Mesenchymal stem cell of adipose (primary cell): ENCODE measurements around the gene WNT16.

DNA sequence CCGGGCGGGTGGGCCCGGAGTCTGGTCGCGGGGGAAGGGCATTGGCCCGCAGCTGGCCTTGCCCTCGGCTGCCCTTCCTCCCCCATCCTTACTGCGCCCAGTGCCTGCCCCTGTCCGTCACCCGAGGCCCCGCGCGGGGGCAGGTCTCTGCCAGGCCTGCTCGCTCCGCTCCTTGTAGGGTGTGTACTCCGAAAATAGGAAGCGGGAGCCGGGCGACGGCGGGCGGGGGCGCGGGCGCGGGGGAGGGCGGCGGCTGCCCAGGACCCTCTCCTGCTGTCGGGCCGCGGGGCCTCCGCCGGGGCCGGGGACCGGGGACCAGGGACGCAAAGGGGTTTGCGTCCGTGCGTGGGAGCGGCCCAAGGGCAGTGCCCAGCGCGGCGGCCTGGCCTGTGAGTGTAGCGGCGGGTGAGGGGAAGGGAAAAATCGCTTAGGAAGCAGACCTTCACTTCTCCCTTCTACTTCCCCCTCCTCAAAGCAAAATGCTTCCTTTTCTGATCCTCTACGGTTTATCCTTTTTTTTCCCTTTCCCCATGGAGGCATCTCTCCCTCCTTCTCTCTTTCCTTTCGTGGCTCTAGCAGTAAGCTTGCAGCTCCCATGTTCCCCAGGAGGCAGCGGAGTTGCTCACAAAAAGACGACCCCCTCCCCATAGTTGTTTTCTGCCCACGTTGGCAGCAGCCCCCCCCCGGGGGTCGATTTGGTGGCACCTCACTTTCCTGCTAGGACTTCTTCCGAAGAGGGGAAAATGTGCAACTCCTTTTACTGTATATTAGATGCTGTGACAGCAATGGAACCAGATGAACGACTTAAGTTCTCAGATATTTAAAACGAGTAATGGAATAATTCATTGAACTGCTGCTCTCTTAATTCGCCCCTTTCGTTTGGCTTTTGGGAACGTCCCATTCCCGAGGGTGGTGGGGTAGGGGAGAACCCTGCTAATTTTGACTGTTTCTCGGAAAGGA is 592 bp downstream of the CAPZA2 start:
- CAGE, long polyA plus RNA = no peak

- CAGE, long polyA plus RNA = no peak
Measured at GRCh38 chr7:116951403-116952103, 1.7 kb upstream of the ST7 start.

GRCh38 chr7:117209453-117210140 is 113.3 kb downstream of the WNT2 start:
- CAGE, long polyA plus RNA = no peak

DNA sequence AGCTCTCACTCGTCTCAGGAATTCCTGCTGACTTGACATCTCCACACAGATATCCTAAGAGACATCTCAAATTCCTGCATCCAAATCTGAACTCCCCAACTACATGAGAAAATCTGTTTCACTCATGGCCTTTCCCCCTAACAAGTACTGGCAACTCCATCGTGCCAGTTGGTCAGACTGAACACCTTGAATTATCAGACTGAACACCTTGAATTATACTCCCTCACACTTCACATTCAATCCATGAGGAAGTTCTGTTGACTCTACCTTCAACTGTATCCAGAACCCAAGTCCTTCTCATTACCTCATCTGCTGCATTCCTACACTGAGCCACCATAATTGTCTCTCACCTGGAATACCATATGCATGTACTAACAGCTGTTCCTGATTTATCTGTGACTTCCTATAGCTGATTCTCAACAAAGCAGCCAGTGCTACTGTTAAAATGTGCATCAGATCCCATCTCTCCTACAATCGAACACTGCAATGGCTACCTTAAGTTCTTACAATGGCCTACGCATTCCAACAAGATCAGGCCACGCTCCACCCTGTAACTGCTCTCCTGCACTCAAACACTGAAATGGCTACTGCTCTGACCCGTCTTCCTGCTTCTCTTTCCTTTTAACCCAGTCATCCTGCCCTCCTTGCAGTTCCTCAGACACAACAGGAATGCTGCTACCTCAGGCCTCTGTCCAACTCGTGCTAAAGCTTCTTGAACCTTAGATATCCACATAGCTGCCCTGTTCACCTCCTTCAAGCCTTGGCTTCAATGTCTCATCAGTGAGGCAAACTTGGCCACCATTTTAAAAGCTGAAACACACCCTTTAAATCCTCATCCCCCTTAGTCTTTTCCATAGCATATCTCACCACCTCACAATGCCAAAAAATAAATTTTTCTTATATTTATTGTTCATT is 110.7 kb downstream of the CTTNBP2 start:
- CAGE, long polyA plus RNA = no peak

DNA sequence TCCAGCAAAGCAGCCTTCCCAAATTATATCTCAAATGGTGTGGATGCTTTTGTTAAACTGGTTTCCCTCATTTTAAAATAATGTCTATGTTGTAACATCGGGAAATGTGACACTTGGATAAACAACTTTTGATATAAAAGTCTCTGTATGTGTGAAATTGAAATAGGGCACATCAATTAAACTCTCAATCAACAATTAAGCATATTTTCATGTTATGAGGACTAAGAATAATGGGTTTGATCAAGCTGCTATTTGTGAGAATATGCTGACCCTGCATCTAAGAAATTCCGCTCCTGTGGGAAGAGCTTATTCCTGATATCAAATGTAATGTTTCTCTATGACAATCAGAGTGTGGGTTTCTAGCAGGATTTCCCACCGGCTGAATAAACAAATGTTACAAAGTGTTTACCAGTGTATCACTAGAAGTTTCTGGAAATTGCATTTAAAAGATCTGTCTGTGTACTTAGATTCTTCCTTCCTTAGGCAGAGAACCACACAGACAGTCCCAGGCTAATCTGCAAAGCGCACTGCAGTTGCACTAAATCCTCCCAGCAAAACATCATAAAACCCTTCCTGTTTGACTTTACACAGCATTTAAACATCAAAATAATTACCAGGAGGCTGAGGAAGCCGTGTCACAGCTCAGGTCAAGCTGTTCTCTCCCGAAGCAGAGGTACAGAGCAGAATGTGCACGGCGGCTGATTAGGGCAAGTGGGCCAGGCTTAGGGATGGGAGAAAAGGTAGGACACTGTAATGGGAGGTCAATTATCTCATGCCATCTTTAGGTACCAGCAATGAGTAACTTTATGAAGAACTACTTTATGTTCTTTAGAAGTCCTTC is 109.0 kb upstream of the CTTNBP2 start:
- CAGE, long polyA plus RNA = no peak

GRCh38 chr7:120273481-120274195 is 663 bp downstream of the KCND2 start:
- CAGE, long polyA plus RNA = no peak

DNA sequence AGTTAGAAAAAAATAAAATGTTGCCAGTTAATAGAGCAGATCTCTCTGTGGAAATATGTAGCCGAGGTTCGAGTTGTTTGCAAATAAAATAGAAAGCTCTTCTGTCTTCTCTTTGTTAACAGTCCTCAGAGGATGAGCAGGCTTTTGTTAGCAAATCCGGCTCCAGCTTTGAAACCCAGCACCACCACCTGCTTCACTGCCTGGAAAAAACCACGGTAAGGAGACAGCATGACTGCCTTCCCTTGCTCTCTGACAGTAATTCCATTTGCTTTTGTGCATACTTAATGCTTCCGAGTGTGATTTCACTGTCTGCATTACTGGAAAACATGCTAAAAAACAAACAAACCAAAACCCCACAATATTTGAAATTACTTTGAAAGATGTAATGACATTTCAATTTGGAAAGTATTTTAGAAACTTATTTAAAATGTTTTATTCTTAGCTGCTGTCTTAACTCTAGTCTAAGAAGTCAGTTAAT is 115.5 kb downstream of the TSPAN12 start:
- CAGE, long polyA plus RNA = no peak

- CAGE, long polyA plus RNA = no peak
Measured at GRCh38 chr7:121016557-121017598, 28.4 kb downstream of the CPED1 start.

DNA sequence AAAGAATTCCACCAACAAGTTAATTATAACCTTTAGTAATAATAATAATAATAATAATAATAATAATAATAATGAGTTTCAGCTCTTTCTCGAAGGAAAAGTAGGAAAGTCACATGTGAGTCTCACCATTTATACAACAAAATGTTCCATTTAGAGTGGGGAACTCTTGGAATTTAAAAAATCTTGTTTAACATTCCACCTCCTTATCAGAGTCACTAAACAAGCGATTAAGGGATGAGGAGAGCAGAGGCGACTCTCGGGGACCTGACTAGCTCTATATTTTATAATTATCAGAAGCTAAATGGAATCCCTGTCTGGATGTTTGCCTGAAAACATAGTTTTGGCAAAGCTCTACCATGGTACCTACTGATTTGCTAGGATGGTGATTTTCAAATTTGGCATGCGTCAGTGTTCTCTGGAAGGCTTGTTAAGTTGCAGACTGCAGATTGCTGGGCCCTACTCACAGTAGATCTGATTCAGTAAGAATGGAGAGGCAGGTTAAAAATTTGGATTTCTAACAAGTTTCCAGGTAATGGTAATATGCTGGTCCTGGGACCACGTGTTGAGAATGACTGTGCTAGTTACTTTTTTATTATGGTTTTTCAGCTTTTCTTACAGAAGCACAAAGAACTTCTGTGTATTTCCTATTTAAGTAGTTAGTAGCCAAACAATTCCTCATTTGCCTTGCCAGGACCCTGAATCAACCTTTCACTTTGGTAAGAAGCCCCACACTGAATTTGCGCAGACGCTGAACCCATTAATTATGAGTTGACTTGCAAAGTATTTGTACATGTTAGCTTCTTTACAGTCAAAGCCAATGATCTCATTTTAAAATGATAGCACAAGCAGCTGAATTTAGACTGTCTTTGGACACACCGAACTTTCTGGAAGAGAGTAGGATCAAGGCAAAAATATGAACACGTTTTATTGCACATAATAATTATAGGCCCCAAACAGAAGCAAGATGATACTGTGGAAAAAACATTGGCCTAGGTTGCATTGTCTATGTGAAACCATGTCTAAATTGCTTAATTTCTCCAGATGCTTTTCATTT is 39.5 kb downstream of the CPED1 start:
- CAGE, long polyA plus RNA = no peak

DNA sequence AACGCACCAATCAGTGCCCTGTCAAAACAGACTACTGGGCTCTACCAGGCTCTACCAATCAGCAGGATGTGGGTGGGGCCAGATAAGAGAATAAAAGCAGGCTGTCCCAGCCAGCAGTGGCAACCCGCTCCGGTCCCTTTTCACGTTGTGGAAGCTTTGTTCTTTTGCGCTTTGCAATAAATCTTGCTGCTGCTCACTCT is 72.0 kb downstream of the CPED1 start:
- CAGE, long polyA plus RNA = no peak

- CAGE, long polyA plus RNA = no peak
Measured at GRCh38 chr7:121082610-121083717, 94.5 kb downstream of the CPED1 start.

DNA sequence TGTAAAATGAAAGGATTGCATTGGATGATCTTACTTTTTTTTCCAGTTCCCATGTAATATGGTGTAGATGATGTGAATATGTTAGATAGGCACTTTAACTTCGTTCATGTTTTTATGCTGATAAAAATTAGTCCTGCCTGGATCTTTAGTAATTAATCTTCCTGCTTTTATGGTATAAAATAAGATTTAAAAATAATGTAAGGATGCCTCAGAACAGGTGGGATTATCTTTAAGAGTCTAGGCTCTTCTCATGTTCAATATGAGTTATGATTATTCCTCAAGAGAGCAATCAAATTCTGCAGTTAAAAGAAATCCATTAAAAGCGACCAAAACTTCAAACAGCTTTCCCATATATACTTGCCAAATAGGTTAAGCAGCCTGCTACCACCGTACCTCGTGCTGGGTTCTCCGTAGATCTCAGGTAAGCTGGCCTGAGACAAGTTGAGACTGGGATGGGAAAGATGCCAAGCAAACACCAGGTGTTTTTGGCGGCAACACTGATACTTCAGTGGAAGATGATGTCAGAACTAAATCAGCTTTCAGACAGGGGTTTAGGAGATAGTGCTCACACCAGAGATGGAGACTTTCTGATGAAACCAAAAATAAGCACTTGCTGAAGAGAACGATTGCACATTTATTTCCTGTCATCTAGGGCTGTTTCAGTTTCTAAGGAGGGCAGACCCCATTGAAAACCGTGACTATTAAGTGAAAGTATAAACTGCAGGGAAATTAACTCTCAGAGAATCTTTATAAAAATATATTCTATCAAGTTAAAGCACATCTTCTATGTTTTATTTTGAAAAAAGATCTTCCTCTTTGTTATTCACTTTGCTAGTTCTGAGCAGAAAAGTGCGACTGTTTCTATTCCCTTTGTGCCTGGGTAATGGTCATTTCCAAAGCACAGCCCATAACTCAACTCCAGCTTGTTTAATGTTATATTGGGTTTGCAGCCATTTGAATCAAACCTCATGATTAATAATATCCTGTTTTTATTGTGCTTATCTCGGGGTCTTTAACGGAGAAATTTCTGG is 149.7 kb downstream of the CPED1 start:
- CAGE, long polyA plus RNA = no peak

DNA sequence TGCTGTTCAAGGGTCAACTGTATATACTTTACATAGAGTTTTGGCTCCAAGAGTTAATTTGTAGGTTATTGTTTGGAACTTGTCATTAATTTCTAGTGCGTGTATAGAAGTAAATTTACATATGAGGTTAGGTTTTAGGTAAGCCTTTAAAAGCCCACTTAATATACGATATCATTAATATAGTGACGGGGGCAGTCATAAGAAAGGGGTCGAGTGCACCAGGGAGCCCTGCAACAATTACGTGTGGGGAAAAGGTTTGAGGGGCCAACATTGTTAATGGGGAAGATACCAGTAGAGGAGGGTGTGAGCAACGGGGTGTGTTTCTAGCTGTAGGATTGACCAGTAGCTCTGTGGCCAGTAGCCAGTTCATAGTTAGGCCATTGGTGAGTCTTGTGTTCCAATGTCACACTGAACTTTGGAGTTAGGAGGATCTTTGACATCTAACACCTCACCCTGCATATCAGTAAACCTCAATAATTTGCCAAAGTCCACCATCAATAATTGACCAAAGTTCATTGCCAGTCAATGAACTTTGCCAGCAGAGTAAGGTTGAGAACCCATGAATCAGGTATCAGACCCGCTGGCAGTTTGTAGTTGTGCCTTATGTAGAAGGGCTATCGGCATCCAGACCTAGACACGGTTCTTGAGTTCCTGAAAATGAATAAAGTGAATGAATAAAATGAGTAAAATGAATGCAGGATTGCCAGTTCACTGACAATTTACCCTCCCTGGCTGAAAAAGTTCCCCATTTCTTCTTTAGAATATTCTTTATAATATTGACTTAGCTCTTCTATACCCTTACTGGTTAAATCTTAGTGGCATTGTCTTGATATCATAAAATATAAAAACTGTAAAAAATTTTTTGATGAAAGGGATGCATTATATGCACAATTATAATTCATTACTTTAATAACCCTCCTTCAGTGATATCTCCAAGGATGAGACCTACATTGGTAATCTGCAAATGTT is 168.9 kb downstream of the CPED1 start:
- CAGE, long polyA plus RNA = no peak

DNA sequence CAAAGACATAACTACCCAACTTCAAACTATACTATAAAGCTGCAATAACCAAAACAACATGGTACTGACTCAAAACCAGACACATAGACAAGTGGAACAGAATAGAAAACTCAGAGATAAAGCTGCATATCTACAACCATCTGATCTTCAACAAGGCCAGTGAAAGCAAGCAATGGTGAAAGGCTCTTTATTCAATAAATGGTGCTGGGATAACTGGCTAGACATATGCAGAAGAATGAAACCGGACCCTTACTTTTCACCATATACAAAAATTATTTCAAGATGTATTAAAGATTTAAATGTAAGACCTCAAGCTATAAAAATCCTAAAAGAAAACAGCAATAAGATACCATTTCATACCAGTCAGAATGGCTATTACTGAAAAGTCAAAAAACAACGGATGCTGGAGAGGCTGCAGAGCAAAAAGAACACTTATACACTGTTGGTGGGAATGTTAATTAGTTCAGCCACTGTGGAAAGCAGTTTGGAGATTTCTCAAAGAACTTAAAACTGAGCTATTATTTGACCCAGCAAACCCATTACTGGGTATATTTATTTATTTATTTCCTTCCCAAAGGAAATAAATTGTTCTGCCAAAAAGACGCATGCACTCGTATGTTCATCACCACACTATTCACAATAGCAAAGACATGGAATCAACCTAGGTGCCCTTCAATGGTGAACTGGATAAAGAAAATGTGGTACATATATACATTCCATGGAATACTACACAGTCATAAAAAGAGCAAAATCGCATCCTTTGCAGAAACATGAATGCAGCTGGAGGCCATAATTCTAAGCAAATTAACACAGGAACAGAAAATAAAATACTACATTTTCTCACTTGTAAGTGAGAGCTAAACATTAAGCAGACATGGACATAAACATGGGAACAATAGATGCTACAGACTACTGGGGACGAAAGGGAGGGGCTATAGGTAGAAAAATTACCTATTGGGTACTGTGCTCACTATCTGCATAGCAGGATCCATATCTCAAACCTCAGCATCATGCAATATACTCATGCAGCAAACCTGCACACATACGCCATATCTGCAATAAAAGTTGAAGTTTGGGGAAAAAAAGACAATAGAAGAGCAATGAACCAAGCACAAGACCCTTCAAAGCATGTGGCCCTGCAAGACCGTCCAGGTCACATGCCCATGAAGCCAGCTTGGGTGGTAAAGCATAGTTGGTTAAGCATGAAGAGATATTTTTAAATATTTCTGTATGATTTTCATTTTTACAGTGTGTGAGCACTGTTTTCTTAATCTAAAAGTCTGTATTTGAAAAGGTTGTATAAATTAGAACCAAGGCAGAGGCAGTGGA is 72.2 kb upstream of the WNT16 start:
- CAGE, long polyA plus RNA = no peak

DNA sequence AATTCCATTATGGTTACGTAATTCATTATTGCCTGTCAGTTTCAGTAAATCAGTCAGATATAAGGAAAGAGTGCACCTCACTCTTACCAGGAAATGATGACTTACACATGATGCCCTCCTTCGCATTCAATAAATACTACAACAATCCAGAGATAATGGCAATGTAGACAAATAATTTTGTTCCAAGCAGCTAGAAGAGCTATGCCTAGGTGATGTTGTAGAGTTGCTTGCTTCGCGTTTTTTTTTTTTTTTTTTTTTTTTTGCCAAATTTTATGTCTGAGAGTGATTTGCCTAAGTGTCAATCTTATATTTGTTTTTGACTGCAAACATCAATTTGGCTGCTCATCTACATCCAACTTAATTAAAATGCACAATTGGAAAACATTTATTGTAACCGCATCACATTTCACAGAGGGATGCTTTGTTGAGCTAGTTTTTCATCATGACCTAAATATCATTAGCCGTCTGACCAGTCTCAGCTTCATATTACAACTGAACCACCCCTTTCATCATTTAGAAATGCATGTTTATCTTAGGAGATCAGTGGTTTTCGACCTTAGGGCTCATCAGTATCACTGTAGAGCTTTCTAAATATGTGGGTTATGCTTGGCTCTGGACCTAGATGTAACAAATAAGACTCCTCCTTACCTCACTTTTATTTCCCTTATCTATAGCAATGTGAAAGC is 68.7 kb upstream of the WNT16 start:
- CAGE, long polyA plus RNA = no peak

GRCh38 chr7:121328545-121329170 is at the start of gene WNT16:
Gene WNT16, plus strand, starts transcription at chr7:121329000.
- CAGE, long polyA plus RNA = no peak

GRCh38 chr7:122311181-122311718 is 6.7 kb upstream of the FEZF1 start:
- CAGE, long polyA plus RNA = no peak

DNA sequence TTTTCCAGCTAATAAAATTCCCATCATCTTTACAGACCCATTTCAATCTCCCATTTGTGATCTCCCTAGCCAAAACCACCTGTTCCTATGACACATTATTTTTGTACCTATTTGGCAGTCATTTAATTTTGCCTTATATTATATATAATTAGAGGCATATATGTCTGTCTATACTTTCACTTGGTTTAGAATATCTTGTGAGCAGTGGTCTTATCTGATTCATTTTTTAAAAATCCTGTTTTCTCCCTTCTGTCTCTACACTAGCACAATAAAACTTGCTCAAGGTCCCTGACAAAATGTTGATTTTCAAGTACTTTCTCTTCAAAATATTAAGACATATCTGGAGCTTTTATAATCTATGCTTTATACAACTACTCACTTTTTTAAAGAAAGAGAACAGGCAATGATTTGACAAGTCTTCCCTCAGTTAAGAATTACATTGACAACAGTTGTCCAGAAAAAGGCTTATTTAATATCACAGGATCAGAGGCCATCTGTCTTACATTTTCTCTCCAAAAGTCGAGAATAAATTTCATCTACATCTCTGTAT is 8.0 kb upstream of the RNF148 start:
- CAGE, long polyA plus RNA = no peak

GRCh38 chr7:122817392-122817922 is 68.8 kb downstream of the CADPS2 start:
- CAGE, long polyA plus RNA = no peak

DNA sequence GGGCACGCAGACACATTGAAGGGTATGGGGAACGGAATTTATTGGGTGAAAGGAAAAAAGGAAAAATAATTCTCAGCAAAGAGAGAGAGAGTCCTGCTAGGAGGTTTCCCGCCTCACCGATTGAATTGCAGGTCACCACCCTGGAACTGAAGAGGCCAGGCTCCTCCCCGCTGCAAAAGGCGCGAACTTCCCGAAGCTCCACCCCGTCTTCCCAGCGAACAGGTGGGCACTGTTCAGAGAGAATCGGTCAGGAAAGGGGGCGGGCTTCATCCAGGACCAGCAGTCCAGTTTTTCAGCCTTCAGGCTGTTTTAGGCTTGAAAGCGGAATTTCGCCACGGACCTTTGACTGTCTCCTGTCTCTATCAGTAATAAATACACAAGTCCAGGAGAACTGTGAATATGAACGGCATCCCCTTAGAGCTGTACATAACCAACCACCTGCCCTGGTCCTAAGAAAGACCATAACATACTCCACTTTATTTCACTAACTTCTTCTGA is 27.4 kb upstream of the CADPS2 start:
- CAGE, long polyA plus RNA = no peak